ENCODE measurements around a stretch of chr2.

DNA sequence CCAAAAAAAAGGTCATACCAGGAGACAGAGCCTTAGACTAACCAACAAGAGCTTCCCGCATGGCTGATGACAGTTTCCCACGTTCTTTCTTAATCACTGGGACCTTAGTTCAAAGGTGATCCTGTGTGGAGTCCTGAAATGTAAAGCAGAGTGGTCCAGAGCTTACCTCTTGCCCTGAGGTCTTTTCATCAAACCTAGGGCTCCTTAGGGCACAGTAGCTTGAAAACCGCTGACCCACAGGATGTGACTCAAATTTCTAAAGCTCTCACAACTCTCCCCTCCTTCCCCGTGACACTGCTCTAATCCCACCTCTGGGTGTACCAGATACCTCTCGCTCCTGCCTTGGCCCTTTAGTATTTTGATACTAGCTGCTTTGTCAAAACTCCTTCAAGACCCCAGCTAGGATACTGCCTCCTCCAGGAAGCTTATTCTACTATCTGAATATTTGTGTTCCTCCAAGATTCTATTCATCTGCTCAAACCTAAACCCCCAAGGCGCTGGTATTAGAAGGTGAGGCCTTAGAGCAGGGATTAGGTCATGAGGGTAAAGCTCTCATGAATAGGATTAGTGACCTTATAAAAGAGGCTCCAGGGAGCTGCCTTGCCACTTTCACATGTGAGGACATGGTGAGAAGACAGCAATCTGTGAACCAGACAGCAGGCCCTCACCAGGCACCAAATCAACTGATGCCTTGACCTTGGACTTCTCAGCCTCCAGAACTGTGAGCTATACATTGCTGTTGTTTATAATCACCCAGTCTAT, 54.9 kb downstream of the HS1BP3 start:
- RRBS, result no CpG with 5 or more reads among the region's 6 CpGs

DNA sequence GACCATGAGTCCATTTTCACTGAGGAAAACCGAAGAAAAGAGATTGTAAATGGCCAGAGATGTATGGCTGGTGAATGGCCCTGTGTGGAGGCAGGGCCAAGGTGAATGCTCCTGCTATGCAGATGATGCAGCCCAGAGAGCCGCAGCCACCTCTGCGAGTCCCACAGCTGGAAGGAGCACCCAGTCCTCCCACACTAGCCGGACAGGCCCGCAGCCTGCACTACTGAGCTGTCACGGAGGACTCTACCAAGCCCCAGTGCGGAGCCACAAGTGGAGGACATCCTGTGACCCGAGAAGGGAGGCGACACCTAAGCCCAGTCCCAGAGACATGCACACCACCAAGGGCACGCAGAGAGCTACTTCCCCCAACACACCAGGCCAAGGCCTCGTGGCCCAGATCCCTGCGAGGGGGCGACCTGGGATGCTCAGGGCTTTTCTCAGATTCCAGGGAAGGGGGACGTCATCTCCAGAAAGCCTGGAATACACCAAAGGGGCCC, 12.9 kb downstream of the HS1BP3 start:
- RRBS, result no CpG with 5 or more reads among the region's 14 CpGs

DNA sequence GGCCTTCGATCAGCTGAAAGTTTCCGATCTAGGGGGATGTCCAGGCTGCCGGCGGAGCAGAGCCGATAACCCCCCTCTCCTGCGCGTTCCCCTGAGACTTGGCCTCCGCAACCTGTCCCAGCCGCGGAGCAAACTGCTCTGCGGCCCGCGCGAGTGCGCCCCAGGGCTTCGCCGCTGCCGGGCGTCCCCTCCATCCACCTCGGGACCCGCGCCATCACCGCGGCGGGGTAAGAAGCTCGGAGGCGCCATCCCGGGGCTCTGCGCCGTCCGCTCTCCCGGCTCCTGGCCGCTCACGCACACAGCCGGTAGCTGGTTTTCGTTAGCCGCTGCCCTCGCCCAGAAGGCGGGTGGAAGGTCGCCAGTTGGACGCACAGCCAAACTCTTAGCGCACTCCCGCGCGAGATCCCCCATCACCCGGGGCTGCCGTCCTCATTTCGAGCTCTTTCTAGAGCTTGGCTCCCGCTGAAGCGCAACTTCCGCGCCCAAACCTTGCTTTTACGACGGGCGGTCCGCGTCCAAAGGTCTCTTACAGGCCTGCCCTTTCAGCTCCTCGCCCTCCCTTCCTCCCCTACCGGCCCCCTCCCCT, 848 bp upstream of the GDF7 start:
- RRBS, result 3% methylated on average over 21 of the region's 59 CpGs

DNA sequence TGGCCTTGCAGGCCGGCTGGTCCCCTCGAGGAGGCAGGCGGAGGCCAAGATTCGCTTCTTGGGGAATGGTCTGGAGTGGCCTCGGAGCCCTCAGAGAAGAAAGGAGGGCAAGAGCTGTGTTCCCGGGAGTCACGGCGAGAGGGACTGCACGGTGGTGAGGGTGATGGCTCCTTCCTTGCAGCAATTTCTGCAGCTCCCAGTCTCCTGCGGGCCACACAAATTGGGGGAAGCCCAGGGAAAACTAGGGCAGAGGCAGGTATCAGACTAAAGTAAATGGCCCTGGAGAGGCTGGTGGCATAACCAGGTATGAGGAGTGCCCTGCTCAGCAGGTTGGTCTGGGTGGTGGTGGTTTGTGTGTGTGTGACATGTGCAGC, 918 bp downstream of the GDF7 start:
- RRBS, result 58% methylated on average over 4 of the region's 10 CpGs

- RRBS, result no CpG with 5 or more reads among the region's 1 CpG
Measured at GRCh38 chr2:20689263-20689536, 22.3 kb downstream of the GDF7 start.

- RRBS, result no CpG with 5 or more reads among the region's 9 CpGs
Measured at GRCh38 chr2:21019671-21020712, 23.9 kb downstream of the APOB start.

DNA sequence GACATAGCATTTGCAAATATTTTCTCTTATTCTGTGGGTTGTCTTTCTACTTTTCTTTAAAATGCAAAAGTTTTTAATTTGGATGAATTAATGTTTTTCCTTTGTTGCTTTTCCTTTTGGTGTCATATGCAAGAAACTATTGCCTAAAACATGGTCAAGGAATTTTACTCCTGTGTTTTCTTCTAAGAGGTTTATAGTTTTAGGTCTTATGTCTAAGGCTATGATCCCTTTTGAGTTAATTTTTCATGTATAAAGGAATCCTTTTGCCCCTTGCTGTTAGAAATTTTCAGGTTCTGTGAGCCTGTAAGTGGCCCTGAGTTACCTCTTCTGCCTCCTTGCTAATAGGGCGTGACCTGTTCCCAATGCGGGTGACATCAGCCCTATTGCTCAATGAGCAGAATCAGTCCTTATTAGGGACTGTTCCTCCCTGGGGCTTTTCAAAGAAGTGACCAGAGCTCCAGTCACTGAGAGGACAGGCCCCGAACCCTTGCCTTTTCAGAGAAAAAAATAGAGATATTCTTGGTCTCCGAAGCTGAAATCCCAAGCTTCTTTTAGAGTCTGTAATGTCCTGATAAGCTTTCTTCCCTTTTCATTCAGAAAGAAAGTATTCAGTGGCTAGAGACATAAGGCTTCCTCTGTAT, 8.1 kb upstream of the APOB start:
- RRBS, result no CpG with 5 or more reads among the region's 4 CpGs

GRCh38 chr2:21095569-21096130, 28.1 kb upstream of the TDRD15 start:
- RRBS, result no CpG with 5 or more reads among the region's 4 CpGs

DNA sequence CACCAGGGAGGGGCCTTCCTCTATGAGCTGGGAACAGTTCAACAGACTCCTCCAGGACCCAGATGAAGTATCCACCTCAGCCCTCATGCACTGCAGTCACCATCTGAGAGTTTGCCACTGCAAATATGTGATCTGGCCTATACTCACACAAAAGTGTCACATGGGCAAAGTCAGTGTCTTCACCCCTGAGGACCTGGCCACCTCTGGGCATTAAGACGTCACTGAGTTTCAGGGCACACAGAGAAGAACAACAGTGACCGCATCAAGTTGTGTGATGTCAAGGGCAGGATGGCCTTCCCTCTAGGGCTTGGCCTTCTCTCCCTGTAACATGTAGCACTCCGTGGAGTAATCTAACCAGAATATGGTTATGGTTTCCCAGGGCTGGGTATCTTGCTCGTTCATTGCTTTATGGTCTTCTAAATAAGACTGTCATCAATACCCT, 136.8 kb upstream of the KLHL29 start:
- RRBS, result no CpG with 5 or more reads among the region's 4 CpGs

GRCh38 chr2:23360839-23361302, 24.1 kb upstream of the KLHL29 start:
- RRBS, result no CpG with 5 or more reads among the region's 11 CpGs

GRCh38 chr2:23385733-23386330, 853 bp downstream of the KLHL29 start:
- RRBS, result 3% methylated on average over 18 of the region's 65 CpGs

- RRBS, result no CpG with 5 or more reads among the region's 13 CpGs
Measured at GRCh38 chr2:23499652-23500374, 114.8 kb downstream of the KLHL29 start.

DNA sequence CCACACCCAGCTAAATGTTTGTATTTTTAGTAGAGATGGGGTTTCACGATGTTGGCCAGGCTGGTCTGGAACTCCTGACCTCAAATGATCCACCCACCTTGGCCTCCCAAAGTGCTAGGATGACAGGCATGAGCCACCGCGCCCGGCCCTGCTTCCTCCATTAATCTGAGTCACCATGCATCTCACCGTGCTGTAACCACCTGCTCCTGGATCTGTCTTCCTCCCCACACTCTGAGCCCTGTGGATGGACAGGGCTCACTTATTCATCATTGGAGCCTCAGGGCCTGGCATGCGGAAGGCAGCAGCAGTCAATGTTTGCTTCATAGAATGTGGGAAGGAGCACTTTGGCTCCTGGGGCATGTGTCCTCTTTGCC, 11.2 kb downstream of the MFSD2B start:
- RRBS, result no CpG with 5 or more reads among the region's 6 CpGs

- RRBS, result no CpG with 5 or more reads among the region's 6 CpGs
Measured at GRCh38 chr2:24282842-24283373, 77.4 kb downstream of the ITSN2 start.

- RRBS, result no CpG with 5 or more reads among the region's 3 CpGs
Measured at GRCh38 chr2:24403629-24403854, 43.2 kb upstream of the ITSN2 start.

DNA sequence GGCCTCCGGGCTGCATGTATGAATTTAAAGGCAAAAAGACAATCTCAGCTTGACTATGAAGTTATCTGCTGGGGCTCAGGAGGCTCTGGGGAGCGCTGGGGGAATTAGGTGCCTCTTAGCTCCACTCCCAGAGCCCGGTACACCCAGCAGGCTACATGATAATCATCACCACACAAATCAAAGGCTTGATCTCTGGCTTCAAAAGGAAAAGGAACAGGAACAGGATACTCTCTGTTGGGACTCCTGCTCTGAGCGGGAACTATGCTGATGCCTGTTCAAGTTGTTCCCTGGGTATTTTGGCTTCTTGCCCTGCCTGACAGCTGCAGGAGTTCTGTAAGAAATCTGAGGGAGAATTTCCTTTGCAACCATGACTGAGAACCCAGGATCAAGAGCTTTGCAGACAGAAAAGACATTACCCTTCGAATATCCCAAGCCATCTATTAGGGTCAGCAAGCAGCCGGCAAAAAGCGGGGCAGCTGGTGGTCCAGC, 55.2 kb upstream of the NCOA1 start:
- RRBS, result no CpG with 5 or more reads among the region's 7 CpGs

DNA sequence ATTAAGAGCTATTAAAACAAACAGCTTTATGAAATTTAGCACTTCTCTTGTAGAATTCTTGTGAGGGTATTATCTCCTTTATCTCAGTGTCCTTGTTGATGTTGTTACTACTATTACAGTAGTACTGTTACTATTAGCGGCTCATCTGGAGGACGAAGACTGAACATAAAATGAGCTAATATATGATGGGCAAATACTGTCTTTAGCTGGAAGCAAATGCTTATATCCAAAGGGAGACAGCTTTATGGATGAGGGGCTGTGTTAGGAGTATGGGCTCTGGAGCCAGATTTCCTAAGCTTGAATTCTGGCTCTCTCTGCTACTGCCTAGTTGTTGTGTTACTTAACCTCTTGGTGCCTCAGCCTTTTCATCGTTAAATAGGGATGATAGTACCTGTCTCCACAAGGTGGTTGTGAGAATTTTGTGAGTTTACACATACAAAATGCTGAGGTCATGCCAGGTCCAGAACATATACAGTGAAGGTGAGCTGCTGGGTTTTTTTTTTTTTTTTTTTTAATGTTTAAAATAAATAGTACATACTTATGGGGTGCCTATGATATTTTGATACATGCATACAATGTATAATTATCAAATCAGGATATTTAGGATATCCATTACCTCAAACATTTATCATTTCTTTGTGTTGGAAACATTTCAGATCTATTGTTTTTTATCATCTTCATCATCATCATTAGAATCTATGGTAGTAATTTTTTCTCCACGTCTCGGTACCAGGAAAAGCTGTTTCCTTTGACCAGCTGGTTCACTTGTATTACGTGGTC, 16.1 kb downstream of the NCOA1 start:
- RRBS, result no CpG with 5 or more reads among the region's 6 CpGs

DNA sequence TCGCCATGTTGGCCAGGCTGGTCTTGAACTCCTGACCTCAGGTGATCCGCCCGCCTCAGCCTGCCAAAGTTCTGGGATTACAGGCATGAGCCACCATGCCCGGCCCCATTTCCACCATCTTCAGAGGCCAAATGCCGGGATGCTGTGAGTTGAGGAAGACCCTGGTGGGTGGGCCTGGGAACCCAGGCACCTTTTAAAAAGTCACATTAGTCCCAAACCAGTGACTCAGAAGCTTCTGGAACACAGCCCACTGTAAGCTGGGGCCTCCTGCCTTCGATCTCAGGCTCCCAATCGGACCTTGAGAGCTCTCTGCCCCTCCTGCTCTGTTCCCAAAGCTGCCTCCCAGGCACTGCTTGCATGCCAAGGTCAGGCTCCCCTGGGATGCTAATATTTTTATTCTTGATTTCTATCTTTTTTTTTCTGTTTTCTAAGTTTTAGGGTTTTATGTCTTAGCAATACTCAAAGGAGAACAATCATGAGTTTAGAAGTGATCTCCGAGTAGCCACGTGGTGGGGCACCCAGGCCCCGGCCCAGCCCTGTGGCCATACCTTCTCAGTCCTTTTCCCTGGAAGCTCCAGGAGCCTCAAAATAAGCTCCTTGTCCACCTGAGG, 4.2 kb downstream of the ADCY3 start:
- RRBS, result no CpG with 5 or more reads among the region's 10 CpGs

DNA sequence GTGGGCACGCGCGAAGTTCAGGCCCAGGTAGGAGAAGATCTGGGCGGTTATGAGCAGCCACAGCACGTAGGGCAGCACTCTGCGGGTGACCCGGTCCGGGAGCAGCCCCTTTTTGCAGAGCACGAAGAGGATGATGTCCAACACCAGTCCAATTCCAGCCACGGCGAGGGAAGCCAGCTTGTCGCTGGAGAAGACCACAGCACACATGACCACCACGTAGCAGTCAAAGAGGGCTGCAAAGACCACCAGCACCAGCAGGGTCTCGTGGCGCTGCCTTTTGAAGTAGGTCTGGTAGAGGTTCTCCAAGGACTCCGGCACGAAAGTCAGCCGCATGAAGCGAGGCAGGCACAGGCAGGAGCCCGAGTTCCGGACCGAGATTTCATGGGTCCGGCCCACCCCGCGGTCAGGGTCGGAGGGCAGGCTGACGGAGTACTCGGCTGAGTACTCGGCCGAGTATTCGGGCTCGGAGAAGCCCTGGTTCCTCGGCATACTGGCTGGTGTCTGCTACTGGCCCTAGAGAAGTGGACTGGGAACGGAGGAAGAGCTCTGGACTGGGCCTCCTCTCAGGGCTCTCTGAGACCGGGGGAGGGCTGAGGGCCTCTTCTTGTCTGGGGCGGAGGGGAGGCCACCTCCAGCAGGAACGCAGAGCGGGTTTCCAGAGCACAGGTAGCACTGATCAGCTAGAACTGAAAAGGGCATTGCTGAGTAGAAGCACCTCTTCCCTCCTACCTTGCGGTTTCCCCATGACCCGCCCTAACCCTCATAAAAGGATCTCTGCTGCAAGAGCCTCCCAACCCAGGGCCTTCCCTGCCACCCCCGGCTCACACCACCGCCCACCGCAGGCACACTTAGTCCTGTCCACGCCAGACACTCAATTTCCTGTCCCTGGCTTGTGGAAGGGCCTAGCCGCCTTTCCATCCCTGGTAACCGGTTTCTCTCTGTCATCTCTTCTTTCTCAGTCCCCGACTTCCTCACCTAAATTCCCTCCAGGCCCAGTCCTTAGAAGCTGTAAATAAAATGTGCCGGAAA, 1.2 kb downstream of the ADCY3 start:
- RRBS, result 64% methylated on average over 12 of the region's 48 CpGs

GRCh38 chr2:24980667-24980992, 8.9 kb upstream of the DNAJC27 start:
- RRBS, result no CpG with 5 or more reads among the region's 4 CpGs

Measured in BE2C (cell line).